Epithelial cell of proximal tubule (primary cell): ENCODE measurements around a stretch of chr6.

GRCh38 chr6:89807676-89808563, 11.7 kb downstream of the MDN1 start:
- RAMPAGE, long total RNA, result no peak
- RRBS, result no CpG with 5 or more reads among the region's 8 CpGs

- RAMPAGE, long total RNA, result no peak
- RRBS, result no CpG with 5 or more reads among the region's 17 CpGs
Measured at GRCh38 chr6:89828881-89829246, 9.3 kb upstream of the MDN1 start.

GRCh38 chr6:89834823-89835513, 15.4 kb upstream of the MDN1 start:
- RAMPAGE, long total RNA, result no peak
- RRBS, result no CpG with 5 or more reads among the region's 13 CpGs

GRCh38 chr6:89868190-89869093, 25.8 kb upstream of the GJA10 start:
- RAMPAGE, long total RNA, result no peak
- RRBS, result no CpG with 5 or more reads among the region's 4 CpGs

DNA sequence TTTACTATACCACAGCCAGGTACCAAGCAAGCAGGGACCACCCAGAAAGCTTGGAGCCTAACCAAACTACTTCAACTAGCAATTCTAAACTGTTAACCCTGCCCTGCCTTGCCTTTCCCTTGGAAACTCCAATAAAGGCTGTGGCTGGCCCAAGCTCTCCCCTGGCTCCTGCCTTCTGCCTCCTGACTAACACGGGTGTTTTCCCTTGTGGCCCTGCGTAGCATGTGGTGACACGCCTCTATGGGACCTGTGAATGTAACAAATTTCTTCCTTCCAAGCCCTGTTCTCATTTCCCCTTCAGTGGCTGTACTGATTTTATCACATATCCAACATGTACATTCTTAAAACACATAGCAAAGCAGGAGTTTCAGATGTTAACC, 120.8 kb downstream of the BACH2 start:
- RAMPAGE, long total RNA, result no peak
- RRBS, result no CpG with 5 or more reads among the region's 3 CpGs

DNA sequence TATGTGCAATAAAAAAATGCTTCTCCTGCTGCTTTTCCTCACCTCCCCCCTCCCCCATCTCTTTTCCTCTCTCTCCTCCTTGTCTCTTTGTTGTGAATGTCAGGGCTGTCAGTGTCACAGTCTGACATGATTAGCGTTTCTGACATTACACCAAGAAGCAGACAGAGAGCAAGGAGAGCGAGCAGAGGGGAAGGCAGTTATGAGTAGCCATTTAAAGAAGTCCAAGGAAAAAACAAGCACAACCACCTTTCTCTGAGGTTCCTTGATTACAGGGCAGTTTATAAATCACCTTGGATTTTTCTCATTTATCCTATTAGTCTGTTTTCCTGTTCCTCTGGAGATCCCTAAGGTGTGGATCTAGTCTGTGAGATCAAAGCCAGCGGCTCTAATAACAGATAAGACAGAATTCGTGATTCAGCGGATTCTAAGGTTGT, 101.5 kb downstream of the BACH2 start:
- RAMPAGE, long total RNA, result no peak
- RRBS, result no CpG with 5 or more reads among the region's 5 CpGs

GRCh38 chr6:90215870-90216723, 80.5 kb downstream of the BACH2 start:
- RAMPAGE, long total RNA, result no peak
- RRBS, result no CpG with 5 or more reads among the region's 11 CpGs

- RAMPAGE, long total RNA, result no peak
- RRBS, result no CpG with 5 or more reads among the region's 2 CpGs
Measured at GRCh38 chr6:90233205-90233594, 63.4 kb downstream of the BACH2 start.

DNA sequence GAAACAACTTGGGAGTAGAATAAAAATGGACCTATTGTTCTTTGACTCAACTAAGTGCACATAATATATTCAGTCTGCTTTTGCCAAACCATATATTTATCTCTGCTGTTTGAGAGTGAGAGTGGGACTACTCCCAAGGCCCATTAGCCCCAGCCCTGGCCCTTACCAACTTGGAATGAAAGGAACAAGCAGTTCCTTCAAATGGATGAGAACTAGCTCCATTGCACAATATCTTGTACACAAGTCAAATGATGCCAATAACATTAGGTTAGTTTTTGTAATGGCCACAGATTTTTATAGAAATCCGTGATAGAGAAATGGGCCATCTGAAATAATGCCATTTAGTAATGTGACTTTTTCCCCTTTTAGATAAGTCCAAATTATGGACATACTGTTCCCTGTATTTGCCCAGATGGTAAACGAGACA, 117.0 kb downstream of the MAP3K7 start:
- RAMPAGE, long total RNA, result no peak
- RRBS, result no CpG with 5 or more reads among the region's 2 CpGs

GRCh38 chr6:92119299-92119628, 1300.1 kb downstream of the EPHA7 start:
- RAMPAGE, long total RNA, result no peak
- RRBS, result no CpG with 5 or more reads among the region's 3 CpGs

GRCh38 chr6:92745814-92746215, 673.5 kb downstream of the EPHA7 start:
- RAMPAGE, long total RNA, result no peak
- RRBS, result no CpG with 5 or more reads among the region's 2 CpGs

DNA sequence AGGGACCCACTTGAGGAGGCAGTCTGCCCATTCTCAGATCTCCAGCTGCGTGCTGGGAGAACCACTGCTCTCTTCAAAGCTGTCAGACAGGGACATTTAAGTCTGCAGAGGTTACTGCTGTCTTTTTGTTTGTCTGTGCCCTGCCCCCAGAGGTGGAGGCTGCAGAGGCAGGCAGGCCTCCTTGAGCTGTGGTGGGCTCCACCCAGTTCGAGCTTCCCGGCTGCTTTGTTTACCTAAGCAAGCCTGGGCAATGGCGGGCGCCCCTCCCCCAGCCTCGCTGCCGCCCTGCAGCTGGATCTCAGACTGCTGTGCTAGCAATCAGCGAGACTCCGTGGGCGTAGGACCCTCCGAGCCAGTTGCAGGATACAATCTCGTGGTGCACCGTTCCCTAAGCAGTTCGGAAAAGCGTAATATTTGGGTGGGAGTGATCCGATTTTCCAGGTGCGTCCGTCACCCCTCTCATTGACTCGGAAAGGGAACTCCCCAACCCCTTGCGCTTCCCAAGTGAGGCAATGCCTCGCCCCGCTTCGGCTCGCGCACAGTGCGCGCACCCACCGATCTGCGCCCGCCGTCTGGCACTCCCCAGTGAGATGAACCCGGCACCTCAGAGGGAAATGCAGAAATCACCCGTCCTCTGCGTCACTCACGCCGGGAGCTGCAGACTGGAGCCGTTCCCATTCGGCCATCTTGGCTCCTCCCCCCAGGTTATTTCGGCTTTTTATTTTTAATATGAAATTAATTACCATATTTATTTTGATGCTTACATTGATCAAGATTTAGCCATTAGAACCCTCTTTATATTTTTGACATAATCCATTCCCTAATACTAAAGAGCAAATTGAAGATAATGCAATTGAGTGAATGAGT, 217.8 kb upstream of the EPHA7 start:
- RAMPAGE, long total RNA, result no peak
- RRBS, result no CpG with 5 or more reads among the region's 39 CpGs

DNA sequence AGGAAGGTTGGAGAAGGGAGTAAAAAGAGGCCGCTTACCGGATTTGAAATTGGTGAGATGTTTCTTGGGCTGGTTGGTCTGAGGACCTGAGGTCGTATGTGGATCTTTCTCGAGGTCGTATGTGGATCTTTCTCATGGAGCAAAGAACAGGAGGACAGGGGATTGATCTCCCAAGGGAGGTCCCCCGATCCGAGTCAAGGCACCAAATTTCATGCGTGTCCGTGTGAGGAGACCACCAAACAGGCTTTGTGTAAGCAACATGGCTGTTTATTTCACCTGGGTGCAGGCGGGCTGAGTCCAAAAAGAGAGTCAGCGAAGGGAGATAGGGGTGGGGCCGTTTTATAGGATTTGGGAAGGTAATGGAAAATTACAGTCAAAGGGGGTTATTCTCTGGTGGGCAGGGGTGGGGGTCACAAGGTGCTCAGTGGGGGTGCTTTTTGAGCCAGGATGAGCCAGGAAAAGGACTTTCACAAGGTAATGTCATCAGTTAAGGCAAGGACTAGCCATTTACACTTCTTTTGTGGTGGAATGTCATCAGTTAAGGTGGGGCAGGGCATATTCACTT, 1018.3 kb upstream of the MANEA start:
- RAMPAGE, long total RNA, result no peak
- RRBS, result no CpG with 5 or more reads among the region's 12 CpGs

GRCh38 chr6:95551766-95552270, 25.5 kb upstream of the MANEA start:
- RAMPAGE, long total RNA, result no peak
- RRBS, result no CpG with 5 or more reads among the region's 4 CpGs

DNA sequence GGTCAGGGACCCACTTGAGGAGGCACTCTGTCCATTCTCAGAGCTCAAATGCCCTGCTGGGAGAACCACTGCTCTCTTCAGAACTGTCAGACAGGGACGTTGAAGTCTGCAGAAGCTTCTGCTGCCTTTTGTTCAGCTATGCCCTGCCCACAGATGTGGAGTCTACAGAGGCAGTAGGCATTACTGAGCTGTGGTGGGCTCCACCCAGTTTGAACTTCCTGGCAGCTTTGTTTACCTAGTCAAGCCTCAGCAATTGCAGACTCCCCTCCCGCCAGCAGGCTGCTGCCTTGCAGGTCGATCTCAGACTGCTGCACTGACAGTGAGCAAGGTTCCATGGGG, 21.9 kb upstream of the UFL1 start:
- RAMPAGE, long total RNA, result no peak
- RRBS, result no CpG with 5 or more reads among the region's 3 CpGs

DNA sequence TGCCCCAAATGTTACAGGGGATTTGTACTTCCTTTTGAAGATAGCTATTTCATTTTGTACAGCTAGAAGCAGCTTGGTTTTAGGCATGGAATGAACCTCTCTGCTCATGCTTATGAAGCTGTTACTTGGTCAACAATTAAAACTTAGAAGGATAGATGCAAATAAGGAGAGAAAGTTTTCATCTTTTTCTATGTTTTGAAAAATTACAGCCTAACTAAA, 14.6 kb downstream of the FHL5 start:
- RAMPAGE, long total RNA, result no peak

GRCh38 chr6:96693438-96694502, 130.8 kb downstream of the FHL5 start:
- RAMPAGE, long total RNA, result no peak
- RRBS, result 64% methylated on average over 4 of the region's 10 CpGs

DNA sequence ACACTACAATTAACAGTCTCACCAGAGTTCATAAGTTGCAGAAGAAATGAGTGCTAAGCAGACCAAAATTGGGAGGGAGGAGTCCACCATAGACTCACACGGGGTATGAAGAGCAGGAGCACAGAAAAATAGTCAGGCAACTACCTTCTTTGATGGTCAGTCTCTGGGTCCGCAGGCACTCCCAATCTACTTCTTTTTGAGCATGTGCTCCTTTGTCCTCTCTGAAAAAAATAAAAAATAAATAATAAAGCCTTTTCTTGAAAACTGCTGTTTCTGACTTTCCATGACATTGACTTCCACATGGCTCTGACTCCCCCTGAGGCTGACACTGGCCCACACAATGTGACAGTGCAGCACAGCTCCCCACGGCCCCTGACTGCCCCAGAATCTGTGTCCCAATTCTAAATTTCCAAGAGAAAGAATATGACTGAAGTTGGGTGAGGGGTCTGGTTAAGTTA, 127.3 kb downstream of the GPR63 start:
- RAMPAGE, long total RNA, result no peak
- RRBS, result no CpG with 5 or more reads among the region's 3 CpGs

GRCh38 chr6:96925106-96925380, 515 bp downstream of the KLHL32 start:
- RAMPAGE, long total RNA, result no peak
- RRBS, result no CpG with 5 or more reads among the region's 7 CpGs

- RAMPAGE, long total RNA, result no peak
- RRBS, result no CpG with 5 or more reads among the region's 3 CpGs
Measured at GRCh38 chr6:97104537-97104840, 178.5 kb downstream of the MMS22L start.